LHCN-M2 (cell line): ENCODE results near the genes MAF, CMC2, PLCG2, SDR42E1 and HSD17B2.

- RAMPAGE, long total RNA, result no peak
These were observed at the start of gene MAF for GRCh38 chr16:79600113-79601023. Gene MAF (minus strand): TSS chr16:79600737.

DNA sequence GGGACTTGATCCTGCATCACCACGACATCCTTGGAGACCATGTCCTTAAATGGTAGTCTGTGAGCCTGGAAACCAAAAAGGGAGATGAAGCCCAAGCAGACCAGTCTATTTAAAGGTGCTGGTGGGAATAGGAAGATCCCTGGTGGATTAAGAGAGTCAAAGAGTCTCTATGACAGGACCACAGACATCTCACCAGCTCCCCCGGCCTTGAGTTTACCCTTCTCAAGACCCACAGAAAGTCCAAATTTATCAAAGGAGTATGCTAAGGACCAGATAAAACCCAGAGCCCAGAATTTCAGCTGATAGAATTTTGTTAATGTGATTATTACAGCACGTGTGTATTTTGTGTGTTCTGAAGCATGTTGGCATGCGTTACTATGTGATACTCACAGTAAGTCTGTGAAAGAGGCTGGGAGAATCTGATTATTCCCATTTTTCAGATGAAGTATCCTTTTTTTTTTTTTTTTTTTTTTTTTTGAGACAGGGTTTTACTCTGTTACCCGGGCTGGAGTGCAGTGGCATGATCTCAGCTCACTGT, 33.0 kb upstream of the DYNLRB2 start:
- RAMPAGE, long total RNA, result no peak

GRCh38 chr16:80837843-80838322, 33.5 kb upstream of the CDYL2 start:
- RAMPAGE, long total RNA, result no peak

- RAMPAGE, long total RNA, result start-site peak on the minus strand at chr16:81006851-81006903, 327 reads
These were observed at the start of gene CMC2 for GRCh38 chr16:81005995-81007051. Gene CMC2 (minus strand): TSS chr16:81006885.

- RAMPAGE, long total RNA, result no peak
These were observed 617 bp downstream of the ATMIN start for GRCh38 chr16:81036020-81036898.

DNA sequence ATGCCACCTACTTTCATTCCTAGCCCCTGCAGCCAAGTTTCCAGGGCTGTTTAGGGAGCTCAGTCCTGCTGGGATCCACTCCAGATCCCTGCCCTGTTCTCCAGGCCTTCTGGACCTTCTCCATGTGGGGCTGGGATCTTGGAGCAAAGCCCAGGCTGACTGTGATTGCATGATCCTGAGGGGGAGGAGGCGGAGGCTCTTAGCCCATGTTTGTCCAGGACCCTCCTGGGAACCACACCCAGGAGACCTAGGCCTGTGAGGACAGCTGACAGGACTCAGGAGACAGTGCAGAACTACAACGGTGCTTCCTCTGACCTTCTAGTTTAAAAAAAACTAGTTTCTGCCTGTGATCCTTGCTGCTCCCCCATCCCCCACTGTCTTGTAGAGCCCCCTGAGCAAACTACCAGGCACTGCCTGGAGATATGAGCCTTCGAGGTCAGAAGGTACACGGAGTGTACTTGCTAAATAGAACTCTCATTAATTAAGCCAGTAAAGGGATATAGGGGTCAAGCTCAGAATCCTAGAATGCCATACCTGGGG, 27.7 kb downstream of the BCO1 start:
- RAMPAGE, long total RNA, result no peak

DNA sequence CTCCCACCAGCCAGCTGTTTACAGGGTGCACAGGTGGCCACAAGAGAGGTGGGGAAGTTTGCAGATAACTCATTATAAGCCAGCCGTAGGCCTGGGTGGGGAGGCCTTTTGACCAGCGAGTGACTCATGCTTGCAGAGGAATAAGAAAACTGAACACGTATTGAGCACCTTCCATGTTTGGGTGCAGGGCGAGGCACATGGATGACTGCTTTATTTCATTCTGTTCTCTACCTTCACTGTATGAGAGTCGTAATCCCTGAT, 28.4 kb downstream of the BCO1 start:
- RAMPAGE, long total RNA, result no peak

- RAMPAGE, long total RNA, result no peak
These were observed 3.9 kb downstream of the CMIP start for GRCh38 chr16:81448349-81449126.

DNA sequence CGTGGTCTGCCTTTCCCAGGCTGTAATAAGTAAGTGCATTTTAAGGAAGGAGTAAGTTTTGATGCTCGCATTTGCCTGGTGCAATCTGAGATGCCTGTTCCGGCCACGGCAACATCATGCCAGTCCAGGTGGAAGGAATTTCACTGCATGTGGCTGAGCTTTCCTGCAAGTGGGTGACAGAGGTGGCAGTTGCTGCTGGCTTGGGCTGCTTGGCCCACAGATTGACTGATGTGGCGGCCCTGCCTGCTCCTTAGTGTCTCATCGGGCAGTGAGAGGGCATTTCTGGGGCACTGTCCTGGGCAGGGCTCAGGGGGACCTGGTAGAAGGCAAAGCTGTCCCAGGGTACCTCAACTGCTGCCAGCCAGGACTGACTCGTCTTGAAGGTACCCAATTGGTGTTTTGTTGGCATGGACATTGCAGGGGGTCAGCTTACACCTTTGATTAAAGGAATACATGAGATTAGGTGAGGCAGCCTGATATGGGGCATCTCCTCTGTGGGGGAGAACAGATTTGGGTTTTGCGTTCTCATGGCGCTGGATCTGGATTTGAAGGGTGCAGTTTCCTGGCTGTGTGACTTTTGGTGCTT, 5.3 kb downstream of the CMIP start:
- RAMPAGE, long total RNA, result no peak

DNA sequence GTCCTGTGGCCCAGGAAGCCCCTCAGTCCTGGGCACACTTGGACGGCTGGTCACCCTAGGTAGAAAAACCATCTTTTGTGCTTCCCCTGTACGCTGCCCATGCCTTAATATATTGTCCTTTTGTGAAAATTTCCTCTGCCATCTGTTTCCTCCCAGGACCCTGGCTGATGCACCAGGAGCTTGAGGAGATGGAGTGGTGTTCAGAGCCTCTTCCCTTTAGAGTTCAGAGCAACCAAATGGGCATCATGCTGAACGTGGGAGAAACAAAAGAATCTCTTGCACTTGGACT, 15.8 kb downstream of the CMIP start:
- RAMPAGE, long total RNA, result no peak

DNA sequence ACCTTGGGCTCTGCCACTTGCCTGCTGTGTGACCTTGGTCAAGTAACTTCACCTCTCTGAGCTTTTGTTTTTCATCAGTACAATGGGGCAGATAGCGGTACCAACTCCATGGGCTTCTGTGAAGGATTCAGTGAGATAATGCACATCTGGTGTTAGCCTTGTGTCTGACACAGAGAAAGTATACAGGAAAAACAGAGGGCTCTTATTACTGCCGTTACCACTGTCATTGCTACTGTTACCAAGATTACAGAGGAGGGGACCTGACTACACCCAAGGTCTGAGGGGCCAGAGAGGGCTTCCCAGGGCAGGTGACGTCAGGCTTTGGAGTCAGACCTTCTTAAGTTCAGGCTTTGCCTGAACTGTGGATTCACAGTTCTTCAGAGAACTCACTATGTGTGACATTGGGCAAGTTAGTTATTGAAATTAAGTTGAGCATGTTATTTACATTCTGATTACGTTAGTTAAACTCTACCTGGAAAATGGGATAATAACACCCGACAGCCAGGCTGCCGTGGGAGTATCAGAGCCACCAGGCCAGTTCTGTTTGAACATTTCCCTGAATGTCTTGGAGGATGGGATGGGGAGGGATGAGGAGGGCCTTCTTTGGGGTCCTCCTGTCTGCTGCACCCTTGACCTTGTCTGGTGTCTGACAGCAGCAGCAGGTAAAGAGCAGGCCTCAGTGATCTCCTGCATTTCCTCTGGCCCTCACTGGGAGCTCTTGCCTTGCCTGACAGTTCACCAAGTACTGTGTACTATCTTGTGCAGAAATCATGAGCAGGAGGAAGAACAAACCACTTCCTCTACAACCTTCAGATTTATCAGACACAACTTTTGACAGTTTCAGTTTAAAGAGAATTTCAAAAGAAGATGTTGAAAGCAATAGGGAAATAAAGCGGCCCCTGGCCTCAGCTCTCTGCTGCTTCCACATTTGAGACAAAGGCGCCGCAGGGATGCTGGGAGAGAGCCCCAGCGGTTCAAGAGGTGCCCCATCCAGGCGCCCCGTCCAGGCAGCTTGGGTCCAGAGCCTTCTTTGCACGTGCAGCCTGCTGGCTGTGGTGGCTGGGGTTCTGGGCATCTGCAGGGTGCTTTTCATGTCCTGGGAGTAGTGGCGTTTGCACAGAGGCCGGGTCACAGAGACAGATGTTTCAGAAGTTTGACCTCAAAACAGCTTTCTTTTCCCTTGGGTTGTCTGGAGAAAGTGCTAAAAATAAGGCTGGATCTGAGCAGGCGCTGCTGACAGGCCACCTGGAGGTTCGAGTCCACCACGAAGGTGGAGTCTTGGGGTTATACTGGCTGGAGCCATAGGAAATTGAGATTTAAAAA, 25.2 kb downstream of the CMIP start:
- RAMPAGE, long total RNA, result no peak

- RAMPAGE, long total RNA, result no peak
These were observed 116.3 kb upstream of the PLCG2 start for GRCh38 chr16:81662578-81663474.

DNA sequence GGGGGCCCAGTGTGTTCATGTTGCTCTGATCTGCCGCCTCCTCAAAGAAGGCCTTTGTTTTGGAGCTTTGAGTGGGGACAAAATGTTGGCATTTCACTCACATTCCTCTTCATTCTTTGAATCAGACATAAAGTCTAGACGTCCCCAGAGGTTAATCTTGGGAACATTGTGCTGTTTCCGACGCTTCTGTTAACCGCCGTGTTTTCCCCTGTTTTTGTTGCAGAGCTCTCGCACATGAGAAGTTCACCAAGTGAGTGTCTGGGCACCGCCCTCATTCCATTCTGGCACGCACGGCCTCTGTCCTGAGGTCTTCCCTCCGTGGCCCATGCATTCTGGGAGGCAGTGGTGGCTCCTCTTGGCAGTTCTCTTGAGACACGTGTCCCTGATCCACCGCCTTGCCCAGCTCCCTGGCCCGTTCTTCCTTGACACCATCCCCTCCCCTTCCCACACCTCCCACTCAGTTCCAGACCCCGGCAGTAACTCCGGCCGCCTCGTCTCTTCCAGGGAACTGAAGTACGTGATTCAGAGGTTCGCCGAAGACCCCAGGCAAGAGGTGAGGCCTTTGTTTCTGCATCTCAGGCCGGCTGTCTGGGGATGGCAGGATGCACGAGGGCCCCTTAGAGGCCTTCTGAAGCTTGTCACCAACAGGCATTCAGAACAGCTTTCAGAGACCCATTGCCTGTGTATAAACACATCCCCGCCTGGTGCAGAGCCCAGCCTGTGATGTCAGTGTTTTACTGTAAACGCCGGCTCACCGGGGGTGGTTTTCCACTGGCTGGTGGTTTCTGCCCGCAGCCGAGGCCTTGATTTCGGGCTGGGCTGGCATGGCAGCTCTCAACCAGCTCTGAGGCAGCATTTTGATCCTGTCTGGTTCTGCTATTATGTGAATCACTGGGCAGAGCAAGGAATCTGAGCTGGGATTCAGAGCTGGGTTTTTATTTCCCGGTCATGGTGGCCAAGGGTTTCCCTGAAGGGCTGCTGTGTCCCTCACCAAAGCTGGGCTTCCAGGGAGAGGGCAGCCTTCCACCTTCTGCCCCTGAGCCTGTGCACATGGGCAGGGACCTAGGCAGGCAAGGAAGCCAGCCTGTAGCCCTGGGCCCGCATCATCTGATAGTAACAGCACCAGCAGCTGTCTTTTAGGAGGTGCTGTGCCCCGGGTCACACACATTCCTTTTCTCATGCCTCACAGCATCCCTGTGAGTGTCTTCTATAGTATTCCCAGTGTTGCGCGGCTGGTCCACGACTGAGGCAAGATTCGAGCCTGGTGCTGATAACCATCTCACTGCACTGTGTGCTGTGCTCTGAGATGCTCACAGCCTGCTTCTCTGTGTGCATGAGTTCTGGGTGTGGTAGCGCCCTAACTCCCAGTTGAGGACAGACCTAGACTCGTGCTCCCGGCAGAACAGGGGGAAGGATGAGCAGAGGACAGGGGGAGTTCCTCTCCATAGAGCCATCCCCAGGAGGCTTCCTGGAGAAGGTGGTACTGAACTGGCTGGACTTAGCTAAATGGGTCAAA, 85.6 kb upstream of the PLCG2 start:
- RAMPAGE, long total RNA, result no peak

GRCh38 chr16:81710941-81711611, 68.0 kb upstream of the PLCG2 start:
- RAMPAGE, long total RNA, result no peak

- RAMPAGE, long total RNA, result no peak
These were observed 60.5 kb upstream of the PLCG2 start for GRCh38 chr16:81718675-81718982.

- RAMPAGE, long total RNA, result no peak
These were observed at the start of gene PLCG2 for GRCh38 chr16:81778739-81779411. Gene PLCG2 (plus strand): TSS chr16:81779291.

DNA sequence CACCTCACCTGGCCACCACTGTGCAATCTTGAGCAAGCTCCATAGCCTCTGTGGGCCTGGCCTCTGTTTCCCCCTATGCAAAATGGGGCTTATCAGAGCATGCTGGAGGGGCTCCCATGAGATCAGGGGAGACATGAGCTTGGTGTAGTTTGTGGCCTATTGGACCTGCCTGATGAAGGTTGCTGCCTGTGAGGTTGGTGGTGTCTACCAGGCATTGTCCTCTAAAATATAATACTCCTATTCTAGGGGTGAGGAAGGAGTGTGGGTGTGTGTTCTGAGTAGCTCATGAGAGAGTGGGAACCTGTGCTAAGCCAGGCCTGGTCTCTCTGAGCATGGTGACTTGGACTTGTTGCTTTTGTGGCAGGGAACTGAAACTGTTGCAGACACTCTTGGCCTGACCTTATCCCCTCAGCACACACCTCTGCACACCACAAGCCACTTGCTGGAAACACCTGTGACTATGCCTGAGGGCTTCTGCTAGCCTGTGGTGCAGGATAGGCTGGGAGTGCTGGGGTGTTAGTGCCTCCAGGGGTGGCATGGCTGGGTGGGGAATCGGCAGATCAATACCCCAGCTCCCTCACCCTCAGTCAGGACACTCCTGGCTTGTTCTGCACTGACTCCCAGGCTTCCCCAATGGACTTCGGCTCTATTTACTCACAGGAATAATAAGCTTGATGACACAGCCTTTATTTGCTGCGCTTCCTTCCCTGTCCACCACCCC, 29.8 kb downstream of the PLCG2 start:
- RAMPAGE, long total RNA, result no peak

DNA sequence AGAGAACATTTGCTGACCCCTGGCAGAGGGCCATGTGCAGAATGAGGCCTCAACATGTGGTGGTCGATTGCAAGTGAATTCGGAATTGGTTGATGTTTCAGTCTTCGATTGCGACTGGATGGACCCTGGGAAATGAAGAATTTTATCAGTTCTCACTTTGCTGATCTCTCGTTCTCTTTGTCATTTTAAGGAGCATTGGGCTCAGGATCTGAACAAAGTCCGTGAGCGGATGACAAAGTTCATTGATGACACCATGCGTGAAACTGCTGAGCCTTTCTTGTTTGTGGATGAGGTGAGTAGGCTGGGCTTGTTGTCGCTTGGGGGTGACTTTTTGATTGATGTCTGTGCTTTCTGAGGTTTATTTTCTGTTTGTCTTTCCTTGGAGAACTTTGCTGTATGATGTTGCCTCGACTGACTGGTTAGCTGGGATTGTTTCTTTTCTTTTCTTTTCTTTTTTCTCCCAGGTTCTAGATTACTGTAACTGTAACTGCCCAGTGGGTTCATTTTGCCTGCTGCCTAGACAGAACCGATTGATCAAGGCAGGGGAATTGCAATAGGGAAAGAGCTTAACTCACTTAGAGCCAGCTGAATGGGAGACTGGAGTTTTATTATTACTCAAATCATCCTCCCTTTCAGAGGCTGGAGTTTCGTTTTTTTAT, 110.0 kb downstream of the PLCG2 start:
- RAMPAGE, long total RNA, result no peak

- RAMPAGE, long total RNA, result no peak
These were observed at the start of gene SDR42E1 for GRCh38 chr16:82011135-82011937. Gene SDR42E1 (minus strand): TSS chr16:82011470.

GRCh38 chr16:82034672-82035859, at the start of gene HSD17B2:
Gene HSD17B2 (plus strand): TSS chr16:82035253.
- RAMPAGE, long total RNA, result start-site peak on the plus strand at chr16:82035274-82035385, 14 reads